NALM6 (cell line): ENCODE results near the gene TFAM.

DNA sequence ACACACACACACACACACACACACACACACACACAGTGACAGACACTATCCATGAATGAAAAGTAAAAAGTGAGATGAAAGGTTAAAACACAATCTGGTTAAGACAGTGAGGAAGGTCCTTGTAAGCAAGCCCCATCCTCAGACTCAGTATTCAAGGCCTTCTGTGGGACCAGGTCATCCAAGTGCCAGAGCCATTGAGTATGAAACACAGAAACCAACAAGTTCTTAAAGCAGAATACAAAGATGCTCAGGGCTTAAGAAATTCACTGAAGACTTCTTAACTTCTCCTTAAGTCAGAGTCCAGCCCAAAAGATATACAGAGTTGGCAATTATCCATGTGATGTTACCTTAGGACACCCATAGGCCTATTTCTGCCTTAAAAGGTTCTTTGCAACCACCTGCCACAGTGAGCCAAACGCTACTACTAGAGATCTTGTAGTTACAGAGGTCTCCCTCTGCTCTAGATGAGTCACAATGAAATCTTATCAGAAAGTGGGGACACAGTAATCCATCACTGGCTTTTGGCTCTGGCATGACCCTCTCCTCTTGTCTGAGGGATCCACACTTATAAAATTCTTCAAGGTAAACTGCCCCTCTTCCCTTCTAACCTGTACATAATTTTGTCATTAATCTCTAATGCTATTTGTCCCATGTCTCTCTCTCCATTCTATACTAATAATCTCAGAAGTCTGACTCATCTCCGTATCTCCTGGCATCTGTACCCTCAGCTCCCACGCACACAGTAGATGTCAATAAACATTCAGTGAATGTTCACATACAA, 112.3 kb downstream of the SGMS1 start:
- PRO-cap = no peak

GRCh38 chr10:51209974-51210620, 135.8 kb downstream of the PRKG1 start:
- PRO-cap = no peak

DNA sequence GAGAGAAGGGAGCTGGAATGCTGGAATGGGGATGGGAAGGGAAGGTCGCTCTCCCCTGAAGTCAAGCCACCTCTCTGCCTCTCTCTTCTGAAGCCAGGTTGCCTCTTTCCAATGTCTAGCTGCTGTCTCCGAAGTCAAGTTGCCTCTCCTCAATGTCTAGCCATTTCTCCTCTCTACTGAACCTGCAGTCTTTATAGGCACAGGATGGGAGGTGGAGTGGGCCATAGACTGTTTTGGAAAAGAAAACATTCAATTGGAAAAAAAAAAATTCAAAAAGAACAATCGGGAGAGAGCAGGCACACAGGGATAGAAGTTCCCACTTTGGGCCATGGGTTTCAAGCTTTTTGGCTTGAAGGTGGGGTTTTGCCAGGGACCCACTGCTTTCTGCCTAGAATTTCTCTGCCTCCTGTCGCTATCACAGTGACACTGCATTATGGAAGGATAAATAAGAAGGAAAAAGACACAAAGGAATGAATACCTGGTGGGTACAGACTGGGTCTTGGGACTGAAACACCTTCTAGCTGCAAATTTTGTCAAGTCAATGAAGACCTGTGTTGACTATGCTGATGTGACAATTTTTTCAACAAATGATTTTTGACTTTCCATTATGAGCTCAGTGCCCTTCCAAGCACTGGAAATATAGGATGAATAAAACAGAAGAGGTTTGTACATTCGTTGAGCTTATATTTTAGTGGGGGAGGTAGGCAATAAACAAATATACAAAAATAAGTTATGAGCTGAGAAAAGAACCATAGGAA, 183.0 kb downstream of the CSTF2T start:
- PRO-cap = no peak

DNA sequence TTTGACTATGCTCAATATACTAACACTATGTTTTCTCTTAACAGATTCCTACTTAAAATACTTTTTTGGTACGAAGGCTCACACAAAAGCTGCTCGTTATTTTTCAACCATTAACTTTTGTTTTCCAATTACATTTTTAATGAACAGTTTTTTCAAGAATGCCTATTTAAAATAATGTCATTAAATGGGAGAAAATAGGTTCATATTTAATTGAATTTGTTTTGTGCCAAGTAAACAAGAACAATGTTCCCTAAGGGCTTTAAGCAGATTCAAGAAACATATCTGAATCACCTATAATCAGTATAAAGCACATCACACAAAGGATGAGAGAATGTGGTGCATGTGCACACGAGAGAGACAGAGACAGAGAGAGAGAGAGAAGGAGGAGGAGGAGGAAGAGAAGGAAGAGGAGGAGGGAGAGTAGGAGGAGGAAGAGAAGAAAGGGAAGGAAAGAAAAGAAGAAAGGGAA, 174.6 kb downstream of the CSTF2T start:
- PRO-cap = no peak

DNA sequence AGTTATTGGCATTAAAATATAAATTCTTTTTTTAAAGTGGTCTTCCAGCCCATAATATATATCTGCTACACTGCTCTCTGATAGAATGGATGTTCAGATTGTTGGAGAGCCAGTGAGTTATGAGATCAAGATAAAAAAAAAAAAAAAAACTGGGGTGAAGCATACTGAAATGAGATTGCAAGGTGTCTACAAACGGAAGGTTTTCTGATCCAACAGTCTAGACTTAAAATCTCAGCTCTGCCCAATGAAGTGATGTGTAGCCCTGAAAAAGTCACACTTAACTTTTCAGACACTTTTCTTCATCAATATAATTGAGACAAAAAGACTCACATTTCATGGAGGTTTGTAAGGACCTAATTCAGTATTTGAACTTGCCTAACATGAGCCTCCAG, 52.4 kb downstream of the CSTF2T start:
- PRO-cap = no peak

DNA sequence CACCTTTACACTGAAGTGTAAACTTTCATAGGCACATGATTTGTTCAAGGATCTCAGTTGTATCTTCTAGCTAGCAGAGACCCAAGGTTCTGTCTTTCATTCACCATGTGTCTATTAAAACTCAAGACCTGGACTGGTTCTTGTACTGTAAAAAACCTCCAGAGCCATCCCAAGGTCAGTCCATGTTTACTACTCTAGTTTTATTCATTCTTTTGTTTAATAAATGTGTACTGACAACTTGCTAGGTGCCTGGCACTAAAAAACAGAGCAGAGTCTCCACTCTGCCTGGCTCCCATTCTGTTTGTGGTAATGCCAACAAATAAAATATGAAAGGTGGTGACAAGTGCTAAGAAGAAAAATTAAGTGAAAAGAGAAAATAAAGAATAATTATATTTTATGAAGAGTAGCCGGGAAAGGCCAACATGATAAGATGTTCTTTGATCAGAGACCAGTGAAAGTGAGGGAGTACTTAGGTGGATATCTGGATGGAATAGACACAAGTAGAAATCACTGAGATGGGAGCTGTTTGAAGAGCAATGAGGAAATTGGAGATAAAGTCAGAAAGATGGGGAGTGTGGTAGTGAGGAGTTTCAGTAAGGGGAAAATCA, 26.4 kb downstream of the CSTF2T start:
- PRO-cap = no peak

DNA sequence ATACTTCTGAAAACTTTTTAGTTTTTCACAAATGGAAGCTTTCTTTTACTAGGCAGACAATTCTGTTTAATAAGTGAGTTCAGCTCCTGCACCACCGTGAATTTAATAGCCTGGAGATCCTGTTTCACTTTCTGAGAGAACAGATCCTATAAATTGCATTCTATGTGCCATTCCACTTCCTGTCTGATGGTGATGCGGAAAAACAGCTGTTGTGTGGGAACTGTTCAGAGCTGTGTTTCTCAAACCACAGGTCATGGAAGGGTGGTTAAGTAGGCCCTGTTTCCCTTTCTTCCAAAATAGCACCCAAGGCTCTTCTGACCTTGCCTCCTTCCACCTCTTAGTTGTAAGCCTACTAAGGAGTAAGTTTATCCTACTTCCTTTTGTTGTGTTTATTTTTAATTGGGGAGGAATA, 97.2 kb upstream of the DKK1 start:
- PRO-cap = bidirectional peak, plus-strand start at position 177 of the sequence, minus-strand start at position 104 of the sequence

DNA sequence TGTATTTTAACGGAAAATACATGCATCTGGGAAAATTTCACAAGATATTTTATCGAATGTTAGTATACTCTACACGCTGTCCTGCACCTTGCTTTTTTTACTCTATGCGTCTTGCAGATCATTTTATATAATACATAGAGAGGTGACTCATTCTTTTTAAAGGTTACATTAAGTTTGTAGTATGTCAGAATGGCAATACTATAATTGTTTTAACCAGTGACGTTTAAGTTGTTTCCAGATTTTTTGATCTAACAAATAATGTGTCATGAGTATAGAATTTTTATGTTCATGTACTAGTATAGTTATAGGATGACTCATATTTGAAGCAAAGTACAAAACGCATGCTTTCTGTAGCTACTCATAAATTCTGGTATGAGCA, 4.8 kb downstream of the DKK1 start:
- PRO-cap = no peak

DNA sequence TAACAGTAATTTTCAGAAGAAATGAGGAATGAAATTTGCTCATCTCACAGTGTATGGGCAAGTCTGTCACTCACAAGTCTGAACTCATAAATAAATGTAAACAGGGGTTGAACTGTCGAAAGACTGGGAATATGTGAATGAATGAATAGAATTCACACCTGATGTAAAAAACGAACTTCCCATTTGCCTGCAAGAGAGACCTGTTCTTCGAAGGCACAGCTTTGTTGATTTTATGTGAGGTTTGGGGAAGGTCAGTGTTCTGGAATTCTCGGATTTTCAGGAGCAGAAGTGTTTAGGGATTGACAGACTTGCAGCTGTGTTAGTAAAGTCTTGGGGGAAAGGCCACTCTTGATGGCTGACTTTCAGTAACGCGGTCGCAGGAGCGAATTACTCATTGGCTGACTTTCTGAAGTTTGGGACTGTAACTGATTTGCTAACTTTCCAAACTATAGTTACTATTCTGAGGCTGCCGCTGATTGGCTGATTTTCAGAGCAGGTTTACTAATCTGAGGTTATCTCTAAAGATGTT, 228.2 kb upstream of the MBL2 start:
- PRO-cap = no peak

- PRO-cap = no peak
Measured at GRCh38 chr10:55373960-55374423, 573.0 kb upstream of the PCDH15 start.

DNA sequence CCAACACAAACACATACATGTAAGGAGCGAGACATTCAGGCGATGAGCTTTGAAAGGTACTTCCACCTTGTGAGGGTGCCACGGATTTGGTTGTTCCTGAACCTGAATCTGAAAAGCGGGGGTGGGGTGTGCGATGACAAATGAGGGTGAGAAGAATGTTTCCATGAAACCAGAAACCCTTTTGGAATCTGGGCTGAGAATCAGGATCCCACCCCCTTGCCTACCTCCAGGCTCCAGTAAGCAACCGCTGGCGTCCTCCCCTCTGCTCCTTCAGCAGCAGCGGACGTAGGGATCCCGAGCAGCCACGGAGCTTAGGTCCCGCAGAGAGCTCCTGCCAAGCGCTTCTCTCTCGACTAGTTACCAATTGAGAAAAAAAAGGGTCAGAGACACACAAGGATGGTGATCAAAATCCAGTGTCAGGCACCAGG, 733.6 kb downstream of the ZWINT start:
- PRO-cap = no peak

DNA sequence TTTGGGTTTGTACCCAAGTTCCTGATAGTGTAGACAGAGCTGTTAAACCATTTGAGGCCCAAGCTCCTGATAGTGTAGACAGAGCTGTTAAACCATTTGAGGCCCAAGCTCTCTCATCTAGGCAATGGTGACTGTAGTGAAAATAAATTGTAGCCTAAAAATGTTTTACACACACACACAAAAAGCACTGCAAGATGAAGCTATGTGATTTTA, 84.1 kb downstream of the IPMK start:
- PRO-cap = unidirectional peak, minus-strand start at position 71 of the sequence

DNA sequence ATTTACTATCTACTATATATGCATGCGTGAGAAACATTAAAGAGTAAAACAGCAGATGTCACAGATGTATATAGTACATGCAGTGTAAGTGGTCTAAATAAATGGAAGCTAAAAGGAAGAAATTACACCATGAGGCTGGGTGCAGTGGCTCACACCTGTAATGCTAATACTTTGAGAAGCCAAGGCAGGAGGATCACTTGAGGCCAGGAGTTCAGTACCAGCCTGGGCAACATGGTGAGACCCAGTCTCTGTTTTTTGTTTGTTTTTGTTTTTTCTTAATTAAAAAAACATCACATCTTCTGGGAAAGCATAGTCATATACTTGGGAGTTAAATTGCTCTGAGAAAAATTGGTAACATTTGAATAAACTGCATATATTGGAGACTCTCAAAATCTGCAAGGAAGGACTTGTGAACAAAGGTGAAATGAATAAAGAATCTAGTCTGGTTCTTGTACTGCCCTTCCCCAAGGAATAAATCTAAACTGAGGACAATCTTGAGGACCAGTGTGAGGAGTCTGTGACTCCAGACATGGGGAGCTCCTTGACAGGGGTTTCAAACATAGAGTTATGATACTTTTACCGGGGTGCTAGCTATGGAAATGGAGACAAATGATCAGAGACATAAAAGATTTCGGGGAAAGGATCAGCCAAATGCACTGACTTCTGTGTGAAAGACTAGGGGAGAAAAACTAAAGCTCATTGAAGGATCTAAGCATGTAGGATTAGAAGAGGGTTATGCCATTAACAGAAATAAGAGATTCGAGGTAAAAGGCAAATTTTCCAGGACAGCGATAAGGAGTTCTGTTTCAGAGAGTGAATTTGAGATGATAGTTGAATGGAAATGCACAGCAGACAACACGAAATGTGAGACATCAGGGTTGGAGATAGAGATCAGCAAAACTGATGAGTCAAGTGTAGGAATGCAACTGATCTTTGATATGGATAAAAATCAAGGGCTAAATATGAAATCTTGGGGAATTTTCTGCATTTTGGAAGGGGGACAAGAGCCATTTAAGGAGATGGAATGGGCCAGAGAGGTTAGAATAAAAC, 11.1 kb downstream of the CISD1 start:
- PRO-cap = no peak

GRCh38 chr10:58282180-58283054, 13.5 kb downstream of the CISD1 start:
- PRO-cap = no peak

DNA sequence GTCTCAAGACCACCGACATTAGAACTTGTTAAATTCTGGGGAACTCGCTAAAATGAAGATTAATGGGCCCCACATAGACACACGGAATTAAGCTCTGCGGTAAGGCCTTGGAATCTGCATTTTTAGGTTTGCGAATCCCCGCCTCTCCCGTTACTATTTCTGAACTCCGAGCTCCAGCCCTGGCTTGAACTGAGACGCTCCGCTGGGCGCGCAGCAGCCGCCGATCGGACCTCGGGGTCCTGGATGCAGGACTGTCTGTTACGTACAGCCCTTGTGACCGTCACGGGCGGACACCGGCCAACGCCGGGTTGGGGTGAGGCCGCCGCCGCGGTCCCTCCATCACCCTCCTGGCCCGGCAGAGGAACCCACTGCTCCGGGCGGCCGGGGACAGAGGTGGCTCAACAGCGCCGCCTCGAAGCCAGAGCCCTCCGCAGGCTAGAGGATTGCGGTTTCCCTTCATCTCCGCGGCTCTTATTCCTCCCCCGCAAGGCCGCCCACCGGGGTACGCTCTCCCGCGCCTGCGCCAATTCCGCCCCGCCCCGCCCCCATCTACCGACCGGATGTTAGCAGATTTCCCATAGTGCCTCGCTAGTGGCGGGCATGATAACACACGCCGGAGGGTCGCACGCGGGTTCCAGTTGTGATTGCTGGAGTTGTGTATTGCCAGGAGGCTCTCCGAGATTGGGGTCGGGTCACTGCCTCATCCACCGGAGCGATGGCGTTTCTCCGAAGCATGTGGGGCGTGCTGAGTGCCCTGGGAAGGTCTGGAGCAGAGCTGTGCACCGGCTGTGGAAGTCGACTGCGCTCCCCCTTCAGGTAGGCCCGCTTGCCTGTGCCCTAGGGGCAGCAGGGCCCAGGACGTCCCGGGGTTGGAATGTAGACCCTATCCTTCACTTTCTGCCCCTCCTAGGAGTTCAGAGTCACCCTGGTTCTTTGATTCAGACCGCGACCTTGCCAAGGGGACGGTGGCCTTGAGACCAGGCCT, at the start of gene TFAM:
TFAM (plus strand) TSS at position 578 of the 985 bp plus-strand sequence.
- PRO-cap = bidirectional peak, plus-strand start at position 216 of the sequence, minus-strand start at position 191 of the sequence; bidirectional peak, plus-strand start at position 578 of the sequence, minus-strand start at position 405 of the sequence

DNA sequence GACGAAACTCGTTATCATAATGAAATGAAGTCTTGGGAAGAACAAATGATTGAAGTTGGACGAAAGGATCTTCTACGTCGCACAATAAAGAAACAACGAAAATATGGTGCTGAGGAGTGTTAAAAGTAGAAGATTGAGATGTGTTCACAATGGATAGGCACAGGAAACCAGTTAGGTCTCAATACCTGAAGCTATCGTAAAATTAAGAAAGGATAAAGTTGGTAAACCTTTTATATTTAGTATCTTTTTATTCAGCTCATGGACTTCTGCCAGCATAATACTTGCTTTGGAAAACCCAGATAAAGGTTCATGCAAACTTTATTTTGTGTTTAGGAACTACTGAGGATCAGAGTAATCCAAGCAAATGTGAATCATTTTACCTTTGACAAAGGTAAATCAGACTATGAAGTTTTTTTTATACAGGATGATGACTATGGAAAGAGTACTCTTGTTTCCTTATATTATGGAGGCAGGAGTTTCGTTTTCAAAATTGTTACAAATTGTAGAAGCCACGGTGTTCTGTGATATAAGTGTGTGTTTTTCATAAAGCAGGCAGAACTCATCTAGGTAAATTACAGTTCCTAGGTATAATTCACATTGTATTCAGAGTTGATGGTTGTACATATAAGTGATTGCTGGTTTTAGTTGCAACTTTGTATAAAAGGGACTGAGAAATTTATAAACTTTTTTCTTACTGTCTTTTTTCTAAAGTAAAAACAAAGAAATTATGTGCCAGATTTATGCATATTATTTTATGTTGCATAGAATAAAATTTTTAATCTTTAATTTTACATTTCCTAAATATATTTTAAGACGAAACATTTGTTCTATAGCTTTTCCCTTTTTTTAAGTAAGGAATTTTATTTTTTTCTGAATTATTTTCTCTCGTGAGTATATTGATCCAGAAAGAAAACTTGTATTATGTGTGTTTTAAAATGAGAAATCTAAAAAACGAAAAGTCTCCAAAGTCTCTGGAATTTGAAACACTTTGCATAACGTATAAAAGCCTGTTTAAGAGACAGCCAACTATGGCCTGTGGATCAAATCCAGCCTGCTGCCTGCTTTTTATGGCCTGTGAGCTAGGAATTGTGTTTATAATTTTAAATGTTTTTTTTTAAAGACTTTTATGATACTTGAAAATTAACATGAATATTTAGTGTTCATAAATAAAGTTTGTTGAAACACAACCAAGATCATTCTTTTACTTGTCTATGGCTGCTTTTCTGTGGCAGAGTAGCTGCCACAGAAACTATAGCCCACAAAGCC, 10.2 kb downstream of the TFAM start:
- PRO-cap = no peak

DNA sequence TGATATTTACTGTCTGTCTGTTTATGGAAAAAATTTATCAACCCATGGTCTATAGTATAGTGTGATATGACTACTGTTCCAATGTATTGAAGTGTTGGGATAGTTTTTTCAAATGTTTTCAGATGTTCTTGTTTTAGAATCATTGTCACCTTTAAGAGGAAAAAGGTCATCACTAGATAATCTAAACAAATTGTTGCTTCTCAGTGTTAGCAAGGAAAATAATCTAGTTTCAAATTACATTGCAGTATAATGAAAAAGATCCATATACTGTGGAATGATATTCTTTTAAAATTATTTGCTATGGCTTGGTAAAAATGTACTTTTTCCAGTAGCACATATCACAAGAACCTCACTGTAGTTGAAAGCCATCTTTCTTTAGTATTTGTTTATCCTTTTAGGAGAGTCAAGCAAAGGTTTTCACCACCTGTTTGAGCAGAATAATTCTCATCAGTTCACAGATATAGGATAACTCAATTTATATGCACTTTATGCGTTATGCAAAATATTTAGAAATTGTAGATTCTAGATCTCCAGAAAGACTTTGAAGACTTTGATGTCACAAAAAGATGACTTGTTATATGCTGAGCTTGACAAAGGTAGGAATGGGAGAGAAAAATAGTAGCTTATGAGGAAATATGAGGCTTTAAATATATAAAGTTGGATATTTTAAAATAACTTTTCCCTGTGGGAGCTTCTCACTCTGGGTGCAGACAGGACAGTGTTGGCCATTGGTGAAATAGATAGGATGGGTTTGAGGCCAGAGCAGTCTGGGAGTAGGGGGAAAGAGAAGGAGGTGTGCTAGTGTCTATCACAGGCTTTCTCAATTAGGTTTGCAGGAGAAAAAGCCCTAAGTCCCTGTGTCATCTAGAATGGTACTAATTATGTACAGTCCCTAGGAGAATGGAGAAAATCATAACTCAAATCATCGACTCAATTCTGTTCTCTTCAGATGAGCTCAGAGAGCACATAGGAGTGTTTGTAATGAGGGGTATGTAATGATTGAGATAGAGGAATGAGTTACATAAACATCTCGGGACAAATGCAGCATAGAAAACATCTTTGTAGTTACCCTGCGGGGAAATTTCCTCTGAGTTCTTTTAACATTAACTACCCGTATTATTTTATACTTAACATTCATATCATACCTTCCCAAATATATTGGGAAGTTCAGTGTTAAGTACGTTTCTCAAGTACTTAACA, 11.4 kb downstream of the TFAM start:
- PRO-cap = no peak

GRCh38 chr10:58638363-58638905, 125.8 kb downstream of the BICC1 start:
- PRO-cap = no peak

DNA sequence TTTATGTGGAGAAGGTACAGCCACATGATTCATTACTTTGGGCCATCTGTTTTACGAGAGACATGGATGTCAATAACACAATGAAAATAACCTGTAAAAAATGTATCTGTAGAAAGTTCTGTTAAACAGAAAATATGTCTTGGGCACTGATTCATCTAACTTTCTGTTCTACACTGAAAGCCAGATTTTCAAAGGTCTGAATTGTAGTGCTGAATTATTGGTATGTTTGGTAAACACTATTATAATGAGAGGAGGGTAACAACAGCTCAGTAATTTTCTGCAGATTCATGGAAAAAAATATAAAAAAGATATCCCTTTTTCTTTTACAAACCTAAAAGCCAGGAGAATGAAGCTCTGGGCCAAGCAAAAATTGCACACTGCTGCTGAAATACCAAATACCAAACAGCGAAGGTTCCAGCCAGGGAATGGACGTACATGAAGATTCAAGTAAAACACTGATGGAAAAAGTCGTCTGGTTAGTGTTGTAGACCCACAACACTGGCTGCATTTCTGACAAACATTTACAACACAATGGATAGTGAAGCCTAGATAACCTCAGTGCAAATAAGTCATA, 39.1 kb upstream of the MRLN start:
- PRO-cap = no peak

GRCh38 chr10:59792865-59793275, 39.6 kb upstream of the MRLN start:
- PRO-cap = no peak